Peritoneum (tissue), 1 donor: ENCODE results near the gene NEDD1.

DNA sequence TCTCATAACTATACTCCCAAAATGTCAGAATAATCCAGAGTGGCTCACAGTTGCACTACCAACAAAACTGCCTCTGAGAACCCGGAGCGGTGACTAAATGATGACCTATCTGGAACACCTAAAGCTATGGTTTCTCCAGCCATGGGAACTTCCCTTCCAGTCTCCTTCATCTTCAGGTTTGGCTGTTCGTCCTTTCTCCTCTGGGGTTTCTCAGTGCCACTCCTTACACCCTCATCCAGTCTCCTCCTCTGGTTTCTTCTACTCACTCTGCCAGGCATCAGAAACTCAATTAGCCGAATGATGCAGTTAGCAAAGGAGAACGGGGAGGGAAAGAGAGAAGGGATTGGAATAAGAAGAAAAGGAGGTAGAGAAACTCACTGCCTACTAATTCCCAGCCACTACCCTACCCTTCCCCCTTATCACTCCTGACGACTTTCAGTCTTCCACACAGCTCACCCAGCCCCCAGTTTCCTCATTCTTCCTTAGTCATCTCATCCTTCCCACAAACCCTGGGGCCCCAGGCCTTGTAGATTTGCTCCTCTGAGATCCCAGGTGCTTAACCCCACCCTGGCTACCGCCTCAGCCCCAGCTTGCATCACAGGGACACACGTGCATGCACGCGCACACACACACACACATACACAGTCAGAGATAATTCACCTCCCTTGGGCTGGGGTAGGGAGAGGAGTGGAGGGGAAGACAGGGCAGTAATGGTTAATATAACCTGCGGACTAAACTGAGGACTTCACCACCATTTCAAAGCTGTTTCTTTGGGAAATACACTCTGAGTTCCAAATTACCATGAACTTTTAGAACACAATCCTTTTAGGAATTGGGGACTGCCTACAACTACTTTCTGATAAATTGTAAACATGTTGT is 12.9 kb downstream of the FGD6 start:
- PRO-cap = no peak

- PRO-cap = no peak
Measured at GRCh38 chr12:95475914-95476398, 2.0 kb downstream of the METAP2 start.

DNA sequence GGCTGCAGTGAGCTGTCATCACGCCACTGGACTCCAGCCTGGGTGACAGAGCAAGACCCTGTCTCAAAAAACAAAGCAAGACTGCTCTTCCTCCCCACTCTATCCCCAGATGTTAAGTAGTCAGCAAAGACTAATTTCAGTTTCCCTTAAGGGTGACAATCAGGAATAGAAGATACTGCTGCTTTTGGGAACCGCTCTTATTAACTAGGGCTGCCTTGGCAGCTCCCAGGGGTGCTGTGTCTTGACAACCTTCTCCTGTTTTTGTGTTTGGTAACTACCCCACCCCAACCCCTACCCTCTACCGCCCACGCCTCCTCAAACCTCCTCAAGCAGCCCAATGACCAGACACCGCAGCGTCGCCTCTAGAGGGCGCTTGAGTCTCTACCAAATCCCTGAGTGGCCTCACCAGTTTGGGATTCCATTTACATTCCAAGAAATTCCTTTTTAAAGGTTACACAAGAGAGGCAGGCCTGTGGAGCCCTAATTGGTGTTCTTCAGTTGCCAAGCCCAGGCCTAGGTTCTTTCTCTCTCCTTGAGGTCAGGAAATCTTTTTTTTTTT is 72.2 kb upstream of the USP44 start:
- PRO-cap = no peak

DNA sequence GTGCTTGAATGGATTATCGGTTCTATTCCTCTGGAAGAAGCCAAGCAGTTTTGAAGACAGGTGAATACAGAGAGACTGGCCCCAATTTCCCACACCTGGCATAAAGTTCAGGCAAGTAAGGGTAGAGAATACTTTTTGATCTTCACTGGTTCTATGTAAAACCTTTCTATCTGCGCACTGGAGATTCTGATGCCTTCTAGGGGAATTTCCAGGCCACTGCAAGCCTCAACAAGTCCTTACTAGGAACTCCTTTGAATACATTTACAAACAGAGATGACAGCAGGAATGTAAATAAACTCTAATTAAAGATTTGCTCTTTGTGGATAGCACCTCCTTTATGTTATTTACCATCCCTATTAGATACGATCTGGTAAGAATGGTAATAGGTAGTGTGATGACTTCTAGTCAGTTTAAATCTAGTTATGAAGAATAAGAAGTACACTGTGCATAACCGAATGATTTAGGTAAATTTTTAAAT is 69.2 kb downstream of the NTN4 start:
- PRO-cap = no peak

DNA sequence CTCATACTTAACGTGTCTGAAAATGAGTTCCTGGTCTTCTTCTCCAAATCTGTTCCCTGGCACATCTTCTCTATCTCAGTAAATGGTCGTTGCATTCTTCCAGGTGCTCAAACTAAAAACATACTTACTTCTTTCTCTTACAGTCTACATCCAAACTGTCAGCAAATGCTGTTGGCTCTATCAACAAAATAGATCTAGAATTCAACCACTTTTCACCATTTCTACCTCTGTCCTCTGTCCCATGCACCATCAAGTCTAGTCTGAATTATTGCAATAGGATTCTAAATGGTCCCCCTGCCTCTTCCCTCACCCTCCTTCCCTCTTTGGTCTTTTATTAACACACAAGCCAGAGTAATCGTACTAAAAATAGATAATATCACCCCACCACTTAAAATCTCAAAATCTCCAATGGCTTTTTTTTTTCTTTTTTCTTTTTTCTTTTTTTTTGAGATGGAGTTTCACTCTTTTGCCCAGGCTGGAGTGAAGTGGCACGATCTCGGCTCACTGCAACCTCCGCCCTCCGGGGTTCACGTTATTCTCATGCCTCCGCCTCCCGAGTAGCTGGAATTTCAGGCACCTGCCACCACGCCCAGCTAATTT is 17.9 kb downstream of the NTN4 start:
- PRO-cap = no peak

DNA sequence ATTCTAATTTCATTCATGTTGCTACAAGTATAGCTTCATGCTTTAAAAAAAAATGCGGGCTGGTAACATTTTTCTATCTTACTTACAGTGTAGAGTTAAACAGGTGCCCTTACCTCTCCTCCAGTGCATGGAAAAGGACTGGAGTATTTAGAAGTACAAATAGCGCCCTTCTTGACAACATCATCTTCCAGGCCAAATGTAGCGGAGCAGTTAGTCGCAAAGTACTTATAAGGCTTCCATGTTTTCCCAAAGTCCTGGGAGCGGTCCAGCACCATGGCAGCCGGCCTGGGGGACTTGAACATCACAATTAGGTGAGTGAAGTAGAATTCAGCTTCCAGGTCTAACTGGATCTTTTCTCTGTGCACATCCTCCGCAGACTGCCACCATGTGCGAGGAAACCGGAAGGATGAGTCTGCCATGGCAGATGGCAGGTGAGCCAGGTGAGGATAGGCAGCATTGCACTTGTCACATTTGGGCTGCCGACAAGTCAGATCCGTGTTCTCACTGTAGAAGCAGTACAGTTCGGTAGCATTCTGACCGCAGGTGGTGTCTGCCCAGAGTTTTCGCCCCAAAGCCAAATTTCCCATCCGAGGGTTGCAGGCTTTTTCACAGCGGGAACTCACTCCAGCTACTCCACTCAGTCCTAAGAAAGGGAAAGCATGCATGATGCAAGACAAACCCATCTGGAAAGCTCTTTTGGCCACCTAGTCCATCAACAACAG is 3.6 kb downstream of the NTN4 start:
- PRO-cap = no peak

DNA sequence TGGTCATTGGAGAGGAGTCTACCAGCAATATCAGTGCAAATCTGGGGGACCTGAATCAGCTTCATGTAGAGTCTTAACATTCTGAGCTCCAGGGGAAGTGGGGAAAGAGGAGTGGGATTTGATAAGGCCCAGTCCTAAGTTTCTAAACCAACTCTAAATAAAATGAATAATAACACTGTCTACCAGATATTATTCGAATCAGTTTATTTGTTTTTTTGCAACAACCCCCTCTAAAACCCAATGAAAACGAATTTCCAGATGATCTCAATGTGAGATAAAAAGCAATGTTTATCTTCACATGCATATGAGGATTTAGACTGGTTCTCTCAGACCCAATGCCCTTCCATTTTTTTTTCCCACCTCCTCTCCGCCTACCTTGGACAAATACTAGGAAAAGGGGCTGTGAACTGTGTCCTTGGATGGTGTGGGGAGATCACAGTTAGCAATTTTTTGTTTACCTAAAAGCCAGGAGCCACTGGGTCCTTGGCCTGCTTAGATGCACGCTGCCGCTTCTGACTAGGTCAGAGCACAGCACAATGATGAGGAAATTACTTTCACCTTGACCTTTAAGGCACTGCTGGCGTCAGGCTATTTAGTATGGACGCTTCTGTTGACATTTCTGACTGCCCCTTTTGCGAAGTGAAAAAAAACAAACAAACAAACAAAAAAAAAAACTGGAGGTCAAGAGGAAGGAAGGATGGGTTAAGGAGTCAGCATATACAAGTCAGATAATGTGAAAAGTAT is 2.0 kb downstream of the CCDC38 start:
- PRO-cap = no peak

- PRO-cap = no peak
Measured at GRCh38 chr12:95991338-95992325, 4.5 kb downstream of the HAL start.

DNA sequence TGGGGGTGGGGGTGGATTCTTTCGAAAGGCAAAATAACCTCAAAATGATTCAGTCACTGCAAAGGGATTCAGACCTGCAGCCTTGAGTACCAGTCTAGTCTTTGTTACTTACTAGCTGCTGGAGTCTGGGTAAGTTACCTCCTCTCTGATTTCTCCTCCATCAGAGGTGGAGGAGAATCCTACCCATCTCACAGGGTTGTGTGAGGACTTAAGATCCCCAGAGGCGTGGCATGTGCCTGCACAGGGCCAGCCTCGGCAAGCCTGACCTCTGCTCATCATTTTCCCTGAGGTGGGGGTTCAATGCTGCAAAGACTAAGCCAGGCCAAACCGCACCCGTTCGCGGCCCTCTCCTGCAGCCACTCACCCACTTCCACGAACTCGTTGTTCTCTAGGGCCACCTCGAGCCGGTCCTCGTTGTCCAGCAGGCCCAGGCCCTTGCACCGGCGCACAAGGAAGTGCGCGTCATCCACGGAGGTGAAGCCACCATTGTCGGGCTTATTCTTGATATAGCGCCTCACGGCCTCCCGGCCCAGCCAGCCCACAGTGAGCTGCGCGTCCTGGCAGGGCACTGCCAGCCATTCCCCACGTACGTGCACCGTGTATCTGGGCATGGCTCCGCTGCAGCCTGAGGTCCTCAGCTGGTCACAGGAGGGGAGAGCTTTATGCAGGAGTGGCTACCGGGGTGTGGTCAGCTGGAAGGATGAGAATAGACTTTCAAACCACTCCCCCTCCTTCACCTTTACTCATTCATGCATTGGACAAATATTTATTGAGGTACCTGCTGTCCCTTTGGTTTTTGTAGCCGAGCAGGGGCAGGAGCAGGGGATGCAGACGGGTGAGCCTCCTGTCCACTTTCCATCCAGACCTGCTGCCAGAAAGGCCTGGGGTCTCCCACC is 596 bp downstream of the HAL start:
- PRO-cap = no peak

GRCh38 chr12:96197956-96198368 is 3.8 kb downstream of the ELK3 start:
- PRO-cap = no peak

DNA sequence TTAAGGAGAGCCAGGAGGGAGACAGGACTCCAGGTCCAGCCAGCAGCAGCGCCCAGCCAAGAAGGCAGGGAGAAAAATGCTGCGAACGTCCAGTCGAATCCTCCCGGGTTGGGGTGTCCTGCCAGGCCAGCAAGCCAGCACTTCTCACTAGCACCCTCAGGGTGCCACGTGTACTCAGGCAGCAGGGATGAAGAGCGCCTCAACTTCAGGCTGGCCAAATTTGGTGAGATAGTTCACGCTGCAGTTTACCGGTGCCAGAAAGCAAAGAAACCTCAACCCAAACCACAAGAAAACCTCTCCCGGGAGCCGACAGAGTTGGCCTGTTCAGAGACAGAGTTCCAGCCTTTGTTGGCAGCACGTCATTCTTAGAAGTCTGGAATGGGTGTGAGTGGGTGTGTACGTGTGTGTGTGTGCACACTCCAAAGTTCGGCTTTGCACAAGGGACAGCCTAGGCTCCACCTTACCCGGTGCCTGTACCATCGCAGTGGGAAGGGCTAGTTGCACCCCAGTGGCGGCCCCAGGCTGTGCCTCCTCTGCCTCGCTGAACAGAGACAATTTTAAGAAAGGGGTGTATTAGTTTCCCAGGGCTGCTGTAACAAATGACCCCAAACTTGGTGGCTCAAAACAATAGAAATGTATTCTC is 42.1 kb downstream of the ELK3 start:
- PRO-cap = no peak

- PRO-cap = no peak
Measured at GRCh38 chr12:96241634-96242353, 47.6 kb downstream of the ELK3 start.

GRCh38 chr12:96254718-96255783 is 60.9 kb downstream of the ELK3 start:
- PRO-cap = no peak

DNA sequence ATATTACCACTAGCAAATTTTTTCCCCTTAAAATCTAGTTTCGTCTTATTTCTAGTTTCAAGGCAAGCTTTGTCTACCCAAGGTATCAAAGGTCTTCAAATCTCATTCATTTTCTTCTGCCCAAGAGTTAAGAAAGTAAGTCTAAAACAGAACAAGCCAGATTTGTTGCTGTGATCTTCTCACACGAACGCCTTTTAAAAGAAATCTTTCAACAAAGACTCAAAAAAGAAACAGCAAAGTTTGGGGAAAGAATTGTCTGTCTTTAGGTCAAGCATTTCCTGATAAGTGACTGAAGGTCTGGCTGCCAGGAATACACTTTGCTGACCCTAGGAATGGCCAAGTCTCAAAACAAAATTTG is 1.8 kb downstream of the CDK17 start:
- PRO-cap = no peak

GRCh38 chr12:96427040-96427938 is 27.1 kb upstream of the CDK17 start:
- PRO-cap = no peak

- PRO-cap = no peak
Measured at GRCh38 chr12:96699076-96699386, 208.0 kb upstream of the NEDD1 start.

GRCh38 chr12:96906401-96907657 is at the start of gene NEDD1:
TSS of gene NEDD1 (plus strand) at chr12:96907257.
- PRO-cap = bidirectional peak, plus-strand start at chr12:96907233, minus-strand start at chr12:96907149

- PRO-cap = no peak
Measured at GRCh38 chr12:97024852-97025514, 117.9 kb downstream of the NEDD1 start.

DNA sequence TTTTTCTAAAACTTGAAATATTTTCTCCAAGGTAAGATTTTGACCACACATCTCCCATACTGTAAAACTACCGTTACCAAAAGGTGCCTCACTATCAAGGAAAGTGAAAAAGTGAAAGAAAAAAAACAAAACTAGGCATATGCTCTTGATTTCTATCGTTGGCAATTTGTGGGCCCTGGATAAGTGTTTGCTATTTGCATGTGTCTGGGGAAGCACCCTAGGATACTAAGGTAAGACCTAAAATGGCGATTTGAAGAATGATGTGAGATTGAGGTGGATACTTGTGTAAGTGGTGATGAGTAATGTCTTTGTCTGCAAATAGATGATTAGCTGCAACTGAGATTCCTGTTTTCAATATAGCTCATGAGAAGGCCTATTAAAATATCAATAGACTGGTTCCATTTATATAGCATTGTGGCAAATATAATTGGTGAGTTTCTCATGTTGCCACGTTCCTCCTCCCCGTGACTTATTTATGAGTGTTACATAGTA is 261.7 kb downstream of the NEDD1 start:
- PRO-cap = no peak

GRCh38 chr12:97274925-97276091 is 368.3 kb downstream of the NEDD1 start:
- PRO-cap = no peak